Measurements from ENCODE around the genes KIF16B and BANF2.

DNA sequence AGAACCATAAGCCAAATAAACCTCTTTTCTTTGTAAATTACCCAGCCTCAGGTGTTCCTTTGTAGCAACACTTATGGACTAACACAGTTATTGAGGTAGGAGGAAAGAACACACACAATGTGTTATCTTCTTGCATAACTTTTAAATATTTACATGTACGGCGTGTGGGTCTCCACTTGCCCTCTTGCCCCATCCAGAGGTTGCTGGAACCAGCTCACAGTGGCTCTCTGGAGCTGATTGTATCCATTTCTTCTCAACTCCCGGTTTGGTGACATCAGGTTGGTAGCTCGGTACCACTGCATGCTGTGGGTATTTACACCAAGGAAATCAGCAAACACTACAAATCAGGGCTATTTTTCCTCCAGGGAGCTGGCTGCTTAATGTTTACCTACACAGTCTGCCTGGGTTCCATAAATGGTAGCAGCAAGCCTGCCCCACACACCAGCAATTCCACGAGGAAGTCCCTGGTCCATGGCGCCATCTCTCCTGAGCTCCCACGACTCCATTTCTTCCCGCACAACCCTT lies 54.3 kb upstream of the TASP1 start:
- PRO-cap: no peak

- PRO-cap: no peak
Observed at GRCh38 chr20:13782303-13783264, 2.1 kb downstream of the ESF1 start.

- PRO-cap: no peak
Observed at GRCh38 chr20:13852244-13852720, 67.5 kb downstream of the NDUFAF5 start.

DNA sequence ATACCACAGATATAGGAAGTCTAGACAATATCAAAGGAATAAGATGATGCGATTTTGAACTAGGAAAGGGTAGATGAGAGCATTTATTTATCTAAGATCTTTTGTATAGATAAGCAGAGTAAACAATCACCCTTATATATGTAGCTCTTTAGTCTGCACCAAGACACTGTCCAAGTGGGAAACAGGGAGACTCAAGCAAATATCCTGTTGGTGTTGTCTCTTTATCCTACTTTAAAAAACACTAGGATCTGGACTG lies 587.0 kb upstream of the FLRT3 start:
- PRO-cap: no peak

DNA sequence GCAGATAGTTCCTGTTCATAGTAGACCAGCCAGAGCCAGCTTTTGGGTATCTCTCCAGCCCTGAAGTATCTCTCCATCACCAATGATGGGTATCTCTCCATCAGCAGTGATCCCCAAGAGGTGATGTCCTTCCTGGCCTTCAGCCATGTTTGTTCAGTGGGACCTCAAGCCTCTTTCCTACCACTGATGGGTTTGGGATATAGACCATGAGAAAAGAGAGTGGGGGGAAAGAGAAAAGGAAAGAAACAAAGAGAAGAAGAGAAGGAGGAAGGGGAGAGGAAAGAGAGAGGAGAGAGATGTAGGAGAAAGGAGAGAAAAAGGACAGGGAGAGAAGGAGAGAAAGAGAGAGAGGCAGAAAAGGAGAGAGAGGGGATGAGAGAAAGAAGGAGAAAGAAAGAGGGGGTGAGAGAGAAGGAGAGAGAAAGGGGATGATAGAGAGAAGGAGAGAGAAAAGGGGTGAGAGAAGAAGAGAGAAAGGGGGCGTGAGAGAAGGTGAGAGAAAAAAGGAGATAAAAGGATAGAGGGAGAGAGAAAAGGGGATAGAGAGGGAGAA lies 933.6 kb downstream of the KIF16B start:
- PRO-cap: no peak

DNA sequence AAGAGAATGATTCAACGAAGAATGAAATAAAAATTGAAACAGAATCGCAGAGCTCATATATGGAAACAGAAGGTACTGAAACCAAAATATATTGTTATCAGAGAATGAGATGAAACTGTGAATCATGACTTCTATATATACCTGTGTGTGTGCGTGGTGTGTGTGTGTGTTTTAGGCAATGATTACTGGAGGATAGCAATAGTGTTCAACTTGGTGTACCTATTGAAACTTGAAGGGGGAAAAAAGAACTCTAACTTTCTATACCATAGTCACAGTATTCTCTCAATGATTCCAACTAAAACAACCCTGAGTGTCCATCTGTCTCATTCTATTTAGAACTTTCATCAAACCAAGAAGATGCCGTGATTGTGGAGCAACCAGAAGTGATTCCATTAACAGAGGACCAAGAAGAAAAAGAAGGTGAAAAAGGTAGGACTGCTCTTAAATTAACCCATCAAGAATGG lies 586.5 kb downstream of the KIF16B start:
- PRO-cap: no peak

DNA sequence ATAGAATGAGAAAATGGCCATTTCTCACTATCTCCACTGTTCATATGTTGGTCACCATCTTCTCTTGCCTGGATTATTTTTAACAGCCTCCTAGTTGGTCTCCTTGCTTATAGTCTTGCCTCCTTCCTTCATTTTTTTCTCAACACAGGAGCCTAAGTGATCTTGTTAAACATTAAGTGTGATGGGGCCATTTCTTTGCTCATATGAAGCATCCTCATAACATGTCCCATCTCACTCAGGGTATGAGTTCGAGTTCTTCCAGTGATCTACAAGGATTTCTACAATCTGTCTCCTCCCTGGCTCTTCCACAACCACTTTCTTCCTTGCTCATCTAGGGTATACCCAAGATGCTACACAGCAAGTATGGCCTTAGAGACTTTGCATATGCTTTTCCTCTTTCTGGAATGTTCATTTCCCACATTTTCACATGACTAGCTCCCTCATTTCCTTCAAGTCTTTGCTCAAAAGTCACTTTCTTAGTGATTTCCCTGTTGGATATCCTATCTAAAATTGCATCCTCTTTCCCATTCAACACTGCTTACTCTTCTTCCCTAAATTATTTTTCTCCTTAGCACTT lies 233.4 kb downstream of the KIF16B start:
- PRO-cap: no peak

DNA sequence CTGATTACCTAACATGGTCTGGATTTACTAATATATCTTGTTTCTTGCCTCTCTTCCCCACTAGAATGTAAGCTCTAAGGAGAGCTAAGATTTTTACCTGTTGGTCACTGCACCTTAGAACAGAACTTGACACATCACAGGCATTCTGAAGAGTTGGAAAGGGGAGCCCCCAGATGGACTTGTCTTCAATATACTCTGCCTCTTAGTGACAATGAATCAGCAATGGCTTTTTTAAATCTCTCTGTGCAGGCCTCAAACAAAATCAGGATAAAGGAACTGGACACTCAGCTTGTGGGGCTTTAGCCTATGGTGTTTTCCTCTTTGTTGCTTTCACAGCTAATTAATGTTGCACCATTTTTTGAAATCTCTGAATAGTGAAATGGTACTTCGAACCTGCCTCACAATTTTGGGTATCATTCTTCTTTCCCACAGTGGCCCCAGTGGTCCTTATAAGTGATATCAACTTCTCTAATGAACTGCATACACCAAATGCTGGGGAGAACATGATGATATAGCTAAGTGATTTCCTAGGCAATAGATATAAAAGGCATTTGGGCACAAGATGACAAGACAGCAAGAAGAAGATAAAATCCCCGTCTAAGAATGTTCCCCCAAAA lies 232.8 kb downstream of the KIF16B start:
- PRO-cap: no peak

GRCh38 chr20:16572839-16573936 lies at the start of gene KIF16B:
Gene KIF16B (minus strand): TSS chr20:16573448.
- PRO-cap: bidirectional peak, plus-strand start at chr20:16573540, minus-strand start at chr20:16573371

- PRO-cap: no peak
Observed at GRCh38 chr20:16730114-16731094, 578 bp downstream of the SNRPB2 start.

DNA sequence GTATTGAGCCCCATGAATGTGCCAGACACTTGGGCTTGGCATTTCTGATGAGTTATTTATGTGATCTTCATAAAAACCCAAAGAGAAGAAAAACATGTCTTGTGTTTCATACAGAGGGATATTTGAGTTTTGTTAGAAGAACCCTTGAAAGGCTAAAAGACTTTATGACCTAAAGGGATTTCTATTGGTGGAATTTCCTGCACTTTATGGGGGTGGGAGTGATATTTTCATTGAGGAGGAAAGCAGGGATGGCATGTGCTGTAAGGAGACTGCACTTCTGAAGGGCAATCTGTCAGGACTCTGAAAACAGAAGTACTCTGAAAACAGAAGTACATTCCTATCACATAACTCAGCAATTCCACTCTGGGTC lies 150.1 kb downstream of the OTOR start:
- PRO-cap: no peak

DNA sequence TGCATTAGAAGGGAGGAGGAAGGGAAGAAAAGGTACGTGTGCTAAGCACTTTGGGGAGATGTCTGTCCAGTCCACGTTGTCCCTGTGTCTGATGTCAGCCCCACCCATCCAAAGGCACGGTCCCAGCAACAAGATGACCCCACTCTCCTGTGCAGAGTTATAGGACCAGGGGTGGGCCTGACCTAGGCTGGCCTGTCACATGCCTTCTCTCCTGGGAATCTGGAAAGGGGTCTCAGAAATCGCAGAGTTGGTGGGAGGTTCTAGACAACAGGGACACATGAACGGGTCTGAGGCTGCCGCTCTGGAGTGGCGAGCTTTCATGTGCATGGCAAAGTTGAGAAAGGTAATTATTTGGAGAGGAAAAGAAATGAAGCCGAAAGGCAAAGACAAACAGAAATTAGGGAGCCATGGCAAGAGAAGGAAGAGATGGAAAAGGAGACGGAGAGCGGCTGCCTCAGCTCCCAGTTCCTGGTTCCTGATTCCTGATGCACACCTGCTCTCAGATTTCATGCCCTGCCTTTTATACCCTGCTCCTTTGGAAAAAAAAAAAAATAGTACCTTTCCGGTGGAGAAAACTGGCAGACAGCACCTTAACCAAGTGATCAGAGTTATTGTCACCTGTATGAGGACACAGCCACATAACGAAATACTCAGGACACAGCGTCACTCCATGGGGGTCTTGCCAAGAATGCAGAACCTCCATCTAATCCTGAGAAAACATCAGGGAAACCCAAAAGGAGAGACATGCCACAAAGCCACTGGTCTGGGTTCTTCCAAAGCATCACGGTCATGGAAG lies 29.3 kb downstream of the BFSP1 start:
- PRO-cap: no peak

GRCh38 chr20:17570326-17571068 lies 622 bp downstream of the DSTN start:
- PRO-cap: bidirectional peak, plus-strand start at chr20:17570728, minus-strand start at chr20:17570690

- PRO-cap: no peak
Observed at GRCh38 chr20:17608101-17608588, 38.3 kb downstream of the DSTN start.

DNA sequence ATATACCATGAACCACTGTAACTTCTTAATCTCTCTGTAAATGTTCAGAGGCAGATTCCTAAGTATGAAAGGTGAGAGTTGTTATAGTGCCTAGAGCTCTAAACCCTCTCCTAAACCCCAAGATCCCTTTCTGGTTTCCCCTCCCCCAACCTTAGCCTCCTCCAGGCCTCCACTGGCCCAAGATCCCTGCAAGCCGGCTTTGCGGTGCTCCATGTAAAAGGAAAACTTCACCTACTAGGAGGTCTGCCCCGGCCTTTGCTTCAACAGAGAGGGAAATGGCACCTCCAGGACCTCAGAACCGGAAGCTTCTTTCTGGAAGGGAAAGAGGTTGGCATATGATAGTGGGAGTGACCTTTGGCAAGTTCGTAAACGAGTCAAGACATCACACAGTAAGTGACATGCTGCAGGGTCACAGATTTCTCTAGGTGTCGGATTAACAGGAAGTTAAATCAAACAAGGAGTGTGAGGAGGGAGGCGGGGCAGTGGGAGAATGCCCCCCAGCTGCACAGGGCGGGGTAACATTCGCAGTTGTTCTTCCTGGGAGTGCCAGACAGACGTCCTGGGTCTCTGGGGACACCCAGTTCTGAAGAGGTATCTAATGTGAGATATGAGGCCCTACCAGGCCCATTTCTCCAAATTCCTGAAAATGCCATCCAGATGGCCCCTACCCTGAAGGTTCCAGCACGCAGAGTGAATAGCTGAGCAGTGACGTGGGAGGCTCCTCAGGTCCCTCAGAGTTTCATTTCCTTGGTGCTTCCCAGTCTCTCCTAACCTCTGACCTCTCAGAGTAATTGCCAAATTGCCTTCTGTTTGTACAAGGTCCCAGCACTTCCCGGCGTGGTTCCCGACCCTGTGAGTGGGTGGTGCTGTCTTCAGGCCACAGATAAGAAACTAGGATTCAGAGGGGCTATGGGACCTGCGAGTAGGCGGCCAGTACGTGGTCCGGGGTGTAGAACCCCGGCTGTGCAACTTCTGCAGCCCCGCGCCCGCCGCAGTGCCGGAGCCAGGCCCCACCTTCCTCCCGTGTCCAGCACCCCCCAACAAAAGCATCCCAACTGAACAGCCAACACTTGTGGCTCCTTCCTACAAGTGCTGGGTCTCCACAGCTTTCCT lies 1.9 kb downstream of the RRBP1 start:
- PRO-cap: bidirectional peak, plus-strand start at position 549 of the sequence, minus-strand start at position 300 of the sequence; bidirectional peak, plus-strand start at position 825 of the sequence, minus-strand start at position 692 of the sequence

DNA sequence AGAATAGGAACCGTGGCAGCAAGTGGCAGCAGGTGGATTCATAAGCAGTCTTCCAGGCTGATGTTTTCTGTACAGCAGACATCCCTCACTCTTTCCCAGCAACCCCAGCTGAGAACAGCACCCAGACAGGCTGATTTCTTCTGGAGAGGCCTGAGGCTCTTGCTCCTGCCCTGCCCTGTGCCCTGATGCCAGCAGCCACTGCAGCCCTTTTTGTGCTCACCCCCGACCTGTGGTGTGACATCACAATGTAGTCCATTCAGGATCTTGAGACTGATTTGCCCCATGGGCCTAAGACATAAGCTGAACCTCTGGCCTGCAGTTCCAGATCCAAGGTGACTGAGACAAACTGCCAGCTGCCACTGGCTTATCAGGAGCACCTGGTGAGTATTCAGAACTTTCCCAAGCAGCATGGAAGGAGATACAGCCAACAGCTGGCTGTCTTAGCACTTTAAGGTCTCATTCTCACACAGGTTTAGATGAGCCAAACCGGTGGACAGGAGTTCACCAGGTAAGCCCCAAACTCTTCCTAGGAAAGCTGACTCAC lies at the start of gene BANF2:
Gene BANF2 (plus strand): TSS at position 291 of the 544 bp plus-strand sequence.
- PRO-cap: no peak

DNA sequence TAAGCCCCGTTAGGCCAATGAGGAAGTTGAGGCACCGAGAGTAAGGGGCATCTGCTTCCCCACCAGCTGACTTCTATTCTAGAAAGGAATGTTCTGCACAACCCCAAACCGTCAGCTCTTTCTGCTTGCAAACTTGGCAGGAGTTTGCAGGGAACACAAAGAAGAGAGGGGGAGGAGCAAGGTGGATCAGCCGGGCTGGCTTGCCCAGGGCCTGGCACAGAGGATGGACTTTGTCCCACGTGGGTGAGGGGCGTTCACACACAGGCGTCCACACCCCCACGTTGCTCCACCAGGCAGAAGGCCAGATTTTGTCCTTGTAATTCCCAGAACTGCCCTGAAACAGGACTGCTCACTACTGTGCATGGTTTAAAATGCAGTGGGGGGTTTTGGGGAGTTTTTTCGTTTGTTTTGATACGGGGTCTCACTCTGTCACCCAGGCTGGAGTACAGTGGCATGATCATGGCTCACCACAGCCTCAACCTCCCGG lies 93.3 kb downstream of the SNX5 start:
- PRO-cap: unidirectional peak, minus-strand start at position 127 of the sequence

- PRO-cap: no peak
Observed at GRCh38 chr20:17916317-17916884, 52.2 kb downstream of the SNX5 start.

- PRO-cap: no peak
Observed at GRCh38 chr20:17958288-17959423, 9.9 kb downstream of the SNX5 start.

DNA sequence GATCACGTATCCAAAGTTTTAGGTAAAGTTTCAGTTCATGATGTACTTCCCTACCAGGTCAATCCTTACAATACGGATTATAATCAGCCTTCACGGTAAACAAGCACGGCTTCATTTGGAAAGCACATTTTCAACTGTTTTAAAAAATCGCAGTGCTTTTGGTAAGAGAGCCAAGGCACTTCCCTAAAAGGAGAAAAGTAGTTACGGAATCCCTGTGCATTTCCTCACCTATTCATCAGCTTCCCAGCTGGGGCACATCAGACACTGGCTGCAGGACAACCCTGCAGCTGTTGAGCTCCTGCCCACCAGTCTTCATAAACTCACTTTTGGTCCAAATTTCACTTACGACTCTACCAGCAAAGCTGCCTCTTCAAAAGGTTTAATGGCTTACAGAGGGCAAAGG lies 7.7 kb downstream of the SNX5 start:
- PRO-cap: no peak